Metanephros (tissue), 2 donors: Measurements from ENCODE around the gene LAMC3.

DNA sequence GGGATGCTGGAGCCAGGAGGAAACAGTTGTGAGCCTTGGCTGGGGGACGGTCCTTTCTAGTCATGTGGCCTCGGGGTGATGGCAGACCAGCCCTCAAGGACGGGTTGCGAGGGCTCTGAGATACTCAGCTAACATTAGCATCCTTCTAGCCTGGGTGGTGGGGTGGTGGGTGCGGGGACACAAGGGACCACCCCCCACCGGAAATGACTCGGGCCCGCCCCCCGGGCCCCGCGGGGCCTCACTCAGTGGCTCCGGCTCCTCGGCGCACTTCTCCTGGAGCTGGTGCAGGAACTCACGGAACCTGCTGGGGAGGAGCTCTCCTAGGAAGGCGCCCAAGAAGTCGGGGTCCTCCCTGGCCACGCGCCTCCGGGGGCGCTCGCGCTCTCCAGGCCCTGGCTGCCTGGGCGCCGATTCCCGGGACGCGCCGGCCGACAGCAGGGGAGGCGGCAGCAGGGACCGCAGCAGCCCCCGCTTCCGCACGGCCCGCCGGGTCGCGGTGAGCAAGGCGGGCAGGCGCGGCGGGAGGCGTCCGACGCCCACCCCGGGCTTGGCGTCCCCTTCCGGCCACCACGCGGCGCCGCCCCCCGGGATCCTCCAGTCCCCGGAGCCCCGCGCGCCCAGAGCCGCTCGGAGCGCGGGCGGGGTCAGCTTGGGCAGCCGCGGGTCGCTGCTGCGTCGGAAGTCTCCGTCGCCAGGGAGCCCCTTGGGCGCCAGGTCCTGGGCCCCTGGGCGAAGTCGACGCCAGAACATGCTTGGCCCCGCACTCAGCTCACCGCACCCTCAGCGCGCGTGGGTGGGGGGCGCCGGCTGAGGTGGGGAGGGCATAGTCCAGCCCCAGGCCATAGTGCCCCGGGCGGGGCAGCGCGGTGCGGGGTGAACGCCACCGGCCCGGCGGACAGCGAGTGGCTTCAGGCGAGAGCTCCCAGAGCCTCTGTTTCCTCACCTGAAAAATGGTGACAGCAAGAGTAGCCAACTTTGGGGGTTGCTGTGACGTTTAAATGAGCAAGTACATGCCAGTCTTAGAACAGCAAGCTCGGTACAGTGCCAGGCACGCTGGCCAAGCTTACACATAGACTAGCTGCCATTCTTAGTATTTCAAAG is 726 bp downstream of the C9orf50 start:
- RAMPAGE, long total RNA: no peak

- RAMPAGE, long total RNA: no peak
Measured at GRCh38 chr9:129773550-129774226, 20.8 kb upstream of the PTGES start.

DNA sequence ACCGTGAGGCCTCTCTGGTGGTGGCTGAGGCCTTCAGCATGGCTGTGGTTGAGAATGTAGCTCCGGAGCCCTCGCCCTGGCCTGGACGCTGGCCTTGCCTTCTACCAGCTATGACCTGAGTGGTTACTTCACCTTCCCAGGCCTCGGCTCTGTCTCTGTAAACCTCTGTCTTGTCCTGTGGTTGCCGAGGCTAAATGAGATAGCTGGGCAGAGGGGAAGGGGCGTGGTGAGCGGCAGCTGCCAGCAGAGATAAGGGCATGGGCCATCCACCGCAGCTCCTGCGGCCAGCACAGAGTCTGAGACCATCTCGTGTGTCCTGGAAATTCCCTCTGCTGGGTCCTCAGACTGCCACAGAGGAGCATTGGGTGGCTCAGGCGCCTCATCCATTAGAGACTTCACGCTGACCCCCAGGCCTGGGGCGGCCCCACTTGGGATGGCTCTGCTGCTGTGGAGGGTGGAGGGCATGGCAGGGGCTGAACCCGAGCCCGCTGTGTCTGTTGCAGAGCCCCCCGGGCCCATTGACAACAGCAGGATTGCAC is 43.9 kb downstream of the USP20 start:
- RAMPAGE, long total RNA: no peak

DNA sequence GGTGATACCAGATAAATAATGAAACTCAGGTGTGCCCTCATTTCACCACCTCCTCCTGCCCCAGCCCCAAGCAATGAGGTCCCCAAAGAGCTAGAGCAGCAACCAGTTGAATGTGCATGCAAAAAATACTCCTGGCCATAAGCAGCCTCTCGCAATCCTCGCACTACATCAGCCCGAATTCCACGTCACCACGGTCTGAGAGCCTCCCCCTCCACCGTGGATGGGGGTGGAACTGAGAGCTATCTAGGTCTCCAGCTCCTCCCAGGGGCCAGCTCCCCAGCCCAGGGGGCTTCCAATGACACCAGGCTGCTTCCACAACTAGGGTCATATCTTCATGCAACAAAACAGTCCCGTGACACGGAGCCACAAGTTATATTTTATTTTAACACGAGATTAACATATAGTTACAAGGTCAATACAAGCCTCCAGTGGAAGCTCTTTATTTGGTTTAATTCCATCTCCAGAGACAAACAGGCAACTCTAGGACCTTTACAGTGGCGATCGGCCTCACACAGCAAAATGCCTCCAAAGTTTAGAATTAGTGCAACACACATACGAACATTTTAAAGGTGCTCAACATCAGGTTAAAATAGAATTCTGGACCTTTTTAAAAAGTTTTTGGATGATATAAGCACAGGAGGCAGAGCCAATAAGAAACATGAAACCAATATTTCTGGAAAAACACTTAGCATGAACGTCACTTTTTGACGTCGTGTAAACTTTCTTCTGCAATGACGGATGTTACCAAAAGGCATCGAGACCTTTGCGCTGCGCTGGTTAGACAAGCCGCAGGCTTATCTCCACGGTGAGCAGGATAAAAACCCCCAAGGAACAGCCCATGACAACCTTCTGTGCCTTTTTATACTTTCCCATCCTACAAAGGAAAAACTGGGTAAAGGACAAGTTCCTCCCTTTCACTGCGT is 51.8 kb downstream of the USP20 start:
- RAMPAGE, long total RNA: no peak

- RAMPAGE, long total RNA: no peak
Measured at GRCh38 chr9:129896278-129896617, 61.0 kb downstream of the USP20 start.

- RAMPAGE, long total RNA: no peak
Measured at GRCh38 chr9:130111709-130112143, 58.0 kb downstream of the GPR107 start.

GRCh38 chr9:130184960-130185957 is 13.1 kb downstream of the NCS1 start:
- RAMPAGE, long total RNA: no peak

GRCh38 chr9:130187017-130187802 is 15.0 kb downstream of the NCS1 start:
- RAMPAGE, long total RNA: no peak

- RAMPAGE, long total RNA: no peak
Measured at GRCh38 chr9:130212436-130212917, 40.3 kb downstream of the NCS1 start.

DNA sequence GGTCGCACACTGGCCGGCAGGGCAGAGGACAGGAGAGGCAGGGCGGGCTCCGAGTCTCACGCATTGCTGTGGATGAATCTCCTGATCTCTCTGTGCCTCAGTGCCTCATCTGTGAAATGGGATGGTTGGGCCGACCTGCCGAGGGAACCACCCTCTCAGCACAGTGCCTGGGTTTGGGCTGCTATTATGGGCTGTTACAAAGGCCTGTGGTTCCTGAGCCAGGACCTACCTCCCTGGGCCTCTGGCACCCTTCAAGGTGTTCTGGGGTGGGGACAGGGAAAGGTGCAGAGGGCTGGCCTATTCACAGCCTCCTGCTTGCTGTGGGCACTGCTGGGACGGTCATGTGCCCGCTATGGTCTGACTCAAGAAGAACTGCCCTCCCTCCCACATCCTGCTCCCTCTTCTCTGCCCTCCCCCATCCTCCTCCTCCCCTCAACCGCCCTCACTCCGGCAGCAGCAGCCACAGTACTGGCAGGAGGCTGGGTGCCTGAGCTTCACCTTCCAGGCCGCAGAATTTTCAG is 43.4 kb downstream of the NCS1 start:
- RAMPAGE, long total RNA: no peak

- RAMPAGE, long total RNA: no peak
Measured at GRCh38 chr9:130354189-130354579, 88.6 kb downstream of the HMCN2 start.

DNA sequence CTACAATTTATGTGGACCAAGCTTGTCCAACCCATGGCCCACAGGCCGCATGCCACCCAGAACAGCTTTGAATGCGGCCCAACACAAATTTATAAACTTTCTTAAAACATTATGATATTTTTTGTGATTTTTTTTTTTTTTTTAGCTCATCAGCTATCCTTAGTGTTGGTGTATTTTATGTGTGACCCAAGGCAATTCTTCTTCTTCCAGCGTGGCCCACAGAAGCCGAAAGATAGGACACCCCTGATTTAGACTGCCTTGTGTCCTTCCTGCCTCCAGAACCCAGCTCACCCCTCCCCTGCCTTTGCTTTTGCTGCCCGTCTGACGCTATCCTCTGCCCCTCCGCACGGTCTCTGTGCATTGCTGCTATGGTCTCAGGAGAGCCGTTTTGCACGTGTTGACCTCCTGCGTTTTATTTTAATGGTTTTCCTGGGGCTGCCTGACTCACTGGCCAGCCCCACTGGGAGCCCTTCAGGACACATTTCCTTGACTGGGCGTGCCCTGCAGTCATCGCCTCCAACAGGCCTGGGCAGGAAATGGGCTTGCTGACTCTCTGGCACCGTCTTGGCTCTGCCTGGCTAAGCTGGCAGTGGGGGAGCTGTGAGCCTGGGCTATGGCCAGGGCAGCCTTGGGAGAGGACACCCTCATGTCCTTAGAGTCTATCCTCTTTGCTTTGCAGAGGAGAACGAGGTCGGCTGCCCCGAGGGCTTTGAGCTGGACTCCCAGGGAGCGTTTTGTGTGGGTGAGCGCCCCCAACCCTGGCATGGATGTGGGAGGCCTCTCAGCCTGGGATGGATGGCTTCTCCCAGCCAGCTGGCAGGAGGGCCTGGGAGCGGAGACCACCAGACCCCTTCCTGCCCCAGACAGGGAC is 17.9 kb upstream of the ASS1 start:
- RAMPAGE, long total RNA: no peak

DNA sequence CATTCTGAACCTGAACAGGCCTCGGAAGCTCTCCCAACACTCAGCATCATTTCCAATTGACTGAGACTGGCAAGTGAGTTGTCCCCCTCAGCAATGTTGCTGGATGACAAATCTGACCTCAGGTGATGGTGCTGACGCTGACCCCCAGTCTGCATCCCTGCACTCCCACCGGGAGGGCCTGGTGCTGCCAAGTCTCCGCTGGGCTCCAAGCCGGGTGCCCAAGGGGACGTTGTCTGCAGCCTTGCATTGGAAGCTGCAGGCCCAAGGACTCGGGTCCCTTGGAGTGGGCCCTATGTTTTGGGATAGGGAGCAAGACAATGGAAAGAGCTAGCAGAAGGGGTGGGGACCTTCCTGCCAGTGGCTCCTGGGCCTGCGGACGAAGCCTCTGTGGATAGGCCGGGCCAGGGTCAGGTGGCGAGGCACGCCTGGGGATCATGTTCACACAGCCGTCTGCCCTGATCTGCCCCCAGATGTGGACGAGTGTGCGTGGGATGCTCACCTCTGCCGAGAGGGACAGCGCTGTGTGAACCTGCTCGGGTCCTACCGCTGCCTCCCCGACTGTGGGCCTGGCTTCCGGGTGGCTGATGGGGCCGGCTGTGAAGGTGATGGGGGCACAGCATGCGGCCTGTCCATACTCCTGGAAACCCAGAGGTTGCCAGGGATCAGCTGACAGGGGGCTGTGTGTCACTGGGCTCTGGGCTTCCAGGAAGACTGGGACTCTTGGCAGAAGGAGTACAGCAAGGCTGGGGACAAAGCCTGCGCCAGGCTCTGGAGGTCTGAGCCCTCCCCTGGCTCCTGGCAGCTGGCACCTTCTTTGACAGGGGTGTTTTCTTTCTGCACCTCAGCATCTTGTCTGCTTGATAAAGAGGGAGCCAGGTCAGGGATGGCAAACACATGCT is 16.6 kb upstream of the ASS1 start:
- RAMPAGE, long total RNA: no peak

DNA sequence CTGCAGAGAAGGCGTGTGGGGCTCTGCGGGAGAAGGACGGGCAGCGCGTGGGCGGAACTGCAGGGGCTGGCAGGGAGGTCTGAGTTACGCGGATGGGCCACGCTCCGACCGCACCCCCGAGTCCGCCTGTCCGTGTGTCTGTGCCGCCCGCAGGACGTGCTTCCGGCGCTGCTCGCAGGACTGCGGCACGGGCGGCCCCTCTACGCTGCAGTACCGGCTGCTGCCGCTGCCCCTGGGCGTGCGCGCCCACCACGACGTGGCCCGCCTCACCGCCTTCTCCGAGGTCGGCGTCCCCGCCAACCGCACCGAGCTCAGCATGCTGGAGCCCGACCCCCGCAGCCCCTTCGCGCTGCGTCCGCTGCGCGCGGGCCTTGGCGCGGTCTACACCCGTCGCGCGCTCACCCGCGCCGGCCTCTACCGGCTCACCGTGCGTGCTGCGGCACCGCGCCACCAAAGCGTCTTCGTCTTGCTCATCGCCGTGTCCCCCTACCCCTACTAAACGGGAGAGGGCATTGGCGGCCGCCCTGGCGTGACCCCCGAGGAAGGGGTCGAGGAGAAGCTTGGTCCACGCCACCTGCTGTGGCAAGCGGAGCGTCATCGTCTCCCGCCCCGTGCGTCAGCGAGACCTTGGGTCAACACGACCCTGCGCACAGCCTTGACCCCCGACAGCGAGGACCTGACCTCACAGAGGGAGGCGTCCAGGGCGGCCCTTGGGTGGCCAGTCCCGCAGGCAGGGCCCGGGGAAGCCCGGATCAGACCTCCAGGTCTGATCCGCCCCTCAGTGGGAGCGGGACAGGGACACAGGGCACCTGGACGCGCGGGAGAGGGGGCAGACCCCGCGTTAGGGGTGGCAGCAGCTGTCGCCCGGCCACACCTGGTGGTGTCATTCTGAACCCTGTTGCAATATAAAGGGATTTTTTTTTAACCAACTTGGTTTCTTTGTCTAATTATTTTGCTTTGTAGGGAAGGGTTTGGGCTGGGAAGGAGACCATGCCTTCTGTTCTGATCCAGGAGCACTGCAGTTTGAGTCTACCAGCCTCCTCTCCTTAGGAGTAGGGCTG is 11.2 kb upstream of the ASS1 start:
- RAMPAGE, long total RNA: no peak

- RAMPAGE, long total RNA: no peak
Measured at GRCh38 chr9:130576213-130576539, 3.2 kb upstream of the FUBP3 start.

DNA sequence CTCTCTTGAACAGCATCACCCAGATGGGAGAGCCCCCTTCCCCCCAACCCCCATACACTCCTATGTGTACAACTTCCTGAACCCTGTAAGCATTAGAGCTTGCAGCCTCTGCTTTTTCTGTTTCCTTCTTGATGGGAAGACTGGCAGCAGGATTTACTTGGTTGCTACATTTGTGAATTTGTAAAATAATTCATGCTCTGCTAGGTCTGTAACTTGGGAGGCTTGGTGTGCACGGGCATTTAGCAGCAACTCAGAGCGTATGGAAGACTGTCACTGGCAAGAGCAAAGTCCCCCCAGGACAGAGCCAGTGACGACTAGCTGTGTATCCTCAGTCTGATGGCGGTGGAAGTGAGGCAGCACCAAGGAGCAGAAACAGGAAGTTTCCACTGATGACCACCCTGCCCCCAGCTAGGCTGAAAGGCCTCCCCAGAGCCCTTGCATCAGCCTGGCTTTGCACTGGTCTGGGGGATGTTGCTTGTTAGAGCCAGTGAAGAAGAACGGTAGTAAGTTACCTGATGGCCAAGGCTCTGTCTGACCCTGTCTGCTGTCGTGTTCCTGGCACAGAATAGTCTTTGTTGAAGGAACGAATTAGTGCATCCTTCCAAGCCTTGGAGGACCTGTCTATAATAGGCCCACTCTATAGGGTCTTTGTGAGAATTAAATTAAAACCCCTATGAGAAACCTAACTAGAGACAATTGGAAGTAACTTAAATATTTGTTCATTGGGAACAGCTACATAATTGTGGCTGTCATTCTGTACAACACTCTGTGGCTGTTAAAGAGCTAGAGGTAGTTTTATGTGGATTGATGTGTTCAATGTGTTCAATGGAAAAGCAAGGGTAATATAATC is 66.7 kb upstream of the ABL1 start:
- RAMPAGE, long total RNA: no peak

- RAMPAGE, long total RNA: no peak
Measured at GRCh38 chr9:130846154-130847132, 11.4 kb downstream of the ABL1 start.

DNA sequence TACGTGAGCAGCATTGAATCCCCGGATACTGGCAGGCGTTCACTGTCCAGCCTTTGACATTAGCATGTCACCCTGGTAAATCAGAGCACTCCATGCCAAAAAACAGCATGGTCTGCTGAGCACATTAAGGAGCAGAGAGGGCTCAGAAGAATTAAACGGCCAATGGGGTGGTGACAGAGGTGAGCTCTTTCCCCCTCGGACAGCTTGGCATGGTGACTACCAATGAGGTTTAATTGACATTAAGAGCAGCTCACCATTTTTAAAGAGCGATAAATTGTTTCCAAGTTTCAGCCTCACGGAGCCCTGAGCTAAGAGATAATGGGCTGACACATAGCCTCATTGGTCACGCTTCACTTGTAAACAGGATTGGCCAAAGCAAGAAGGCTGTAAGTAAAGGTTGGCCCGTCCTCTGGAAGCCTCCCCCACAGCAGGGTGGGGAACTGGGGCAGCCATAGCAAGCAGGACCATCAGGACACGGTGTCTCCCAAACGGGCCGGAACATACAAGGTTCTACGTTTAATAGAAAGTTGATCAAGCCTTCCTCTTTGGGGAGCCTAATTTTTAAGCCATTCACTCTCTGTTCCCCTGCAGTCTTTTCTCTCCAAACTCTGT is 26.0 kb downstream of the QRFP start:
- RAMPAGE, long total RNA: no peak

DNA sequence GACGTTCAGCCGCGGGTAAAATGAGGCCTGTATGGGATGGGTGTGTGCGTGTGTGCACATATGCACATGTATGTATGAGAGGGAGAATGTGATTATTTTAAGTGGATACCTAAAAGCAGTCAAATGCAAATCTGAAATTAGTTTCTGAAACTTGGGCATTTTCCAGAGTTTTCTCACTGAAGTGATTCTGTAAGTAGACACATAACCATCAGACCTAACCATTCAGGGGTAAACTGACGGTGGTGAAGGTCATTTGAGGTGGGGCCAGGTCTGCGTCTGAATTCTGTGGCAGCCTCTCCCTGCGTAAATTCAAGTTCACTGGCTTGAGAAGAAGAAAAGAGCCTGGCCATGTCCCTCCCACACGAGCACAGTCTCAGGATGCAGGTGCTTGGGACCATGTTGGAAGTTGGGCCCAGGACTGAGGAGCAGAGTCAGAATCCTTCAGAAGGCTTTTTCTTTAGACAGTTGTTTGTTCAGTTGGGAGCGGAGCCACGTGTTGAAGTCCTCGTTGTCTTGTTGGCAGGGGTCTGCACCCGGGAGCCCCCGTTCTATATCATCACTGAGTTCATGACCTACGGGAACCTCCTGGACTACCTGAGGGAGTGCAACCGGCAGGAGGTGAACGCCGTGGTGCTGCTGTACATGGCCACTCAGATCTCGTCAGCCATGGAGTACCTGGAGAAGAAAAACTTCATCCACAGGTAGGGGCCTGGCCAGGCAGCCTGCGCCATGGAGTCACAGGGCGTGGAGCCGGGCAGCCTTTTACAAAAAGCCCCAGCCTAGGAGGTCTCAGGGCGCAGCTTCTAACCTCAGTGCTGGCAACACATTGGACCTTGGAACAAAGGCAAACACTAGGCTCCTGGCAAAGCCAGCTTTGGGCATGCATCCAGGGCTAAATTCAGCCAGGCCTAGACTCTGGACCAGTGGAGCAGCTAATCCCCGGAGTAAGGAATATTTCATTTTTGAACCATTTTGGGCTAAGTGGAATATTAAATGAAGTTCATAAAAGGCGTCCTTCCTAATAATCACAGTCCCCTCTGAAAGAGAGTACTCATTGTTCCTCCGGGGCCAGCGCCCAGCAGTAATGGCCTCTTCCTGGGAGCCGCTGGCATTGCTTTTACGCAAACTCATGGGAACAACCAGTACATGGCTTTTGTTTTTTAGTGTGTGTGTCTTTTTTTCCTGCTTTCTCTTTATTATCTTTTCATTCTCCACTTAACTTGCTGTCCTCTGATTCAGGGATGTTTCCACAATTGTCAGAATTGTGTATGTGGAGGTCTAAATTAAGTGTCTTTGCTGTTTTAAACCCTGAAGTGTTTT is 23.8 kb downstream of the QRFP start:
- RAMPAGE, long total RNA: no peak

DNA sequence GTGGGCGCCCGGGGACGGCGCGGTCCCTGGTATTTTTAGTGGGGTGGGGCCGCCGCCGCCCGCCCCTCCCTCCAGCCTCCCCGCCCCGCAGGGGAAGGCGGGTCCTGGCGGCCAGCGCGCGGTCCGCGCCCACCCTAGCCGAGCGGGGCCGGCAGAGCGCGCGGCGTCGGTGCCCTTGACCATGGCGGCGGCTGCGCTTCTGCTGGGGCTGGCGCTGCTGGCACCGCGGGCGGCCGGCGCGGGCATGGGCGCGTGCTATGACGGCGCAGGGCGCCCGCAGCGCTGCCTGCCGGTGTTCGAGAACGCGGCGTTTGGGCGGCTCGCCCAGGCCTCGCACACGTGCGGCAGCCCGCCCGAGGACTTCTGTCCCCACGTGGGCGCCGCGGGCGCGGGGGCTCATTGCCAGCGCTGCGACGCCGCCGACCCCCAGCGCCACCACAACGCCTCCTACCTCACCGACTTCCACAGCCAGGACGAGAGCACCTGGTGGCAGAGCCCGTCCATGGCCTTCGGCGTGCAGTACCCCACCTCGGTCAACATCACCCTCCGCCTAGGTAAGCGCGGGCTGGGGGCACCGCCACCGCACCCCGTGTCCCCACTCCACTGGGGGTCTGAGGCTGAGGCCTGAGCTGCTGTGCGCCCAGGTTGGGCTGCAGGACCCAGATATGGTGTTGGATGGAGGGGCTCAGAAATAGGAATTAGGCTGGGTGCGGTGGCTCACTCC is at the start of gene LAMC3:
LAMC3 (plus strand) TSS at position 141 of the 724 bp plus-strand sequence.
- RAMPAGE, long total RNA: no peak